Mesenteric fat pad (tissue), 1 donor: ENCODE results near the genes TNRC6A and SLC5A11.

- PRO-cap, result no peak
These were observed 11.3 kb downstream of the PLK1 start for GRCh38 chr16:23689981-23690473.

- PRO-cap, result no peak
These were observed 16.2 kb downstream of the PLK1 start for GRCh38 chr16:23694644-23695535.

DNA sequence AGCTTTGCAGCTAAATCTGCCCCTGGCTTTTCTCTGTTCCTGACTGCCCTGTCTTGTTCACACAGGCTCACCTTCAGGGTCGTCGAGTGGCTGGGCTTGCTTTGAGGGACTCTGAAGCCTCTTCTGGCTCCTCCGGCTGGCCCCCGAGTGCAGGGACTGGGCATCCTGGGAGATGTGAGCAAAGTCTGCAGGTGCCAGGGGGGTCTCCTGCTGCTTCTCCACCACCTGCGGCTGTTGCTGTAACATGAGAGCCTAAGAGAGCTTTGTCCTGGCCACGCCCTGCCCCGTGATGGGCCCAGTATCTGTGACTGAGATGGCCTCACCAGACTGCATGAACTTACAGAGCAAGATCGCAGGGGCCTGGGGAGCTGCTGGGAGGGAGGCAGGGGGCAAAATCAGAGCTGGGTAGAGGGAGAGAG lies 12.5 kb downstream of the ERN2 start:
- PRO-cap, result no peak

DNA sequence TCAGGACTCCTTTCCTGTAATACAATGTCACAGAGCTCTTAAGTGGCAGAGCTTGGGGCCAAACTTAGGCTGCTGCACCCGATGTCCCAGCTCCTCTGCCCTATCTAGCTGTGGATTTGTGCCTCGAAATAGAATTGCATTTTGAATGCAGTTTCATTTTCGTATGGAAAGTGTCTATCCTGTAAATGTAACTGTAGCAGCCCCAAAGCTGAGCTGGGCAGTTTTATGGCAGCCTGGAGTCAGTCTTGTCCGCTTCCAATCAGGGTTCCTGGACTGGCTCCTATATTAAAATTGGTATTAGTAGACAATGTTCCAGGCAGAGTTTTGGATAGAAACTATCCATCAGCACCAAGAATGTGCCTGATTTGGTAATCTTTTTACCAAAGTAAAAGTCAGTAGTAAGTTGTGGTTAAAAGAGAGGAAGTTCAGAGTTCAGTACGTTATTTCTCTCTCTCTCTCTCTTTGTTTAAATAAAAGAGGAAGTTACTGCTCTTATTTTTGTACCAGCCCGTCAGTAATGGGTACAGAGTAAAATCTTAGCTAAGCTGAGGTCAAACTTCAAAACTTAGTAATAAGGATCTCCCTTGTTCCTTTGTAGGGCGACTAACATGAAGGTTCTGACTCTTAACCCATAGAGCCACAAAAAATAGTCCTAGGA lies 27.8 kb downstream of the PRKCB start:
- PRO-cap, result no peak

DNA sequence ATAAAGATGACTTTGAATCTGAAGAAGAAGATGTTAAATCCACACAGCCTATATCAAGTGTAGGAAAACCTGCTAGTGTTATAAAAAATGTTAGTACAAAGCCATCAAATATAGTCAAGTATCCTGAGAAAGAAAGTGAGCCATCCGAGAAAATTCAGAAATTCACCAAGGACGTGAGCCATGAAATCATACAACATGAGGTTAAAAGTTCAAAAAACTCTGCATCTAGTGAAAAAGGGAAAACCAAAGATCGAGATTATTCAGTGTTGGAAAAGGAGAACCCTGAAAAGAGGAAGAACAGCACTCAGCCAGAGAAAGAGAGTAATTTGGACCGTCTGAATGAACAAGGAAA lies 31.6 kb downstream of the RBBP6 start:
- PRO-cap, result no peak

GRCh38 chr16:24728861-24729995 lies at the start of gene TNRC6A:
TNRC6A (plus strand) TSS chr16:24729651.
- PRO-cap, result unidirectional peak, plus-strand start at chr16:24729385; bidirectional peak, plus-strand start at chr16:24729651, minus-strand start at chr16:24729609

DNA sequence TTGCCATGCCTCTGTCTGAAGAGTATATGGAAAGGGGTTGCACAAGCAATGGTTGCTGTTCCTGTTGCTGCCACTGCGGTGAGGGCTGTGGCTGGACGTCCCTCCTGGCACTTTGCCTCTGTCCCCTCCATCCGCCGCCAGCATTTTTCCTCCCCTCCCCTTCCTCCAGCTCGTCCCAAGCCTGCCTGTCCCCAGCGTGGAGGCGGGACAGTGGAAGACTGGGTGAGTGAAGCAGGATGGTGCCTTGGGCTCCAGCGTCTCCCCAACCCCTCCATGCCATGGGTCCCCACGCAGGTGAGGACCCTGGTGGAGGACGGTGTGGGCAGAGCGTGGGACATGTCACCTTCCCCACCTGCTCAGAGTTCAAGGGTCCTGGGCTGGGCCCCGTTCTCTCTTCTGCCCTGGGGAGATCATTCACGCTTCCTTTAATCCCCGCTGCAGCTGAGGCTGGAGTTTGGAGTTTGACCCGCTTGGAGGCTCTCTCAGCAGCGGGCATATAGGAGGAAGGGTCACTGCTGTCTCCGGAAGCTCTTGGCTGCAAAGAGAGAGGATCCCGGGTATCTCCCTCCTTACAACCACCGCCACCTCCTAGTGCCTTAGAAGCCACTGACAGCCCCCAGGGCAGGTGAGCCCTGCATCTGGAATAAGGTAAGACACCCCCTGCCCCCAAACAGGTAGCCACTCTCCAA lies at the start of gene SLC5A11:
SLC5A11 (plus strand) TSS at position 173 of the 689 bp plus-strand sequence.
- PRO-cap, result no peak

GRCh38 chr16:24947198-24947852 lies 67.8 kb downstream of the ARHGAP17 start:
- PRO-cap, result no peak

- PRO-cap, result no peak
These were observed 17.2 kb downstream of the ARHGAP17 start for GRCh38 chr16:24997782-24998576.

- PRO-cap, result no peak
These were observed 35.2 kb upstream of the ARHGAP17 start for GRCh38 chr16:25050411-25050766.

GRCh38 chr16:26991438-26991984 lies 75.2 kb upstream of the C16orf82 start:
- PRO-cap, result no peak

DNA sequence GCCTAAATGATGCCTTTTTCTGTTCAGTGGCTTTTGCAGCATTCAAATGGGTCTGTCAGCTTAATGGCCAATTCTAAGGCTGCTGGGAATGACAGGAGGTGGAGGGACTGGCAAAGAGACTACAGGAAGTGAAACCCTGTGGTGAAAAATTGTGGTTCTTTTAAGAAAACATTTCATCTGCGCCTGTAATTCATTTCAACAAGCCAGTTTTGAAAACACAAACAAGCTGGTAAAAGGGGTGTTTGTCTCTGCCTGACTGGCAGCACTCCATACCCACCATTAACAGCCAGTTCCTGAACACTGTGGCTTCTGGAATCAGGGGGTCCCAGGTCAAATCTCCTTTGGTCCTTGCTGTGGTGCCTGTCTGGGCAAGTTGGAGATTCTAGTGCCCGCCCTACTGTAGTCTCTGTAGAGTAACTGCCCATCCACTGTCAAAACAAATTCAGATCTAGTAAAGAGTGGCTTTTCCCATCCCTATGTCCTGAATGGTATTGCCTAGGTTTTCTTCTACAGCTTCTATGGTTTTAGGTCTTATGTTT lies 3.5 kb upstream of the KDM8 start:
- PRO-cap, result no peak

DNA sequence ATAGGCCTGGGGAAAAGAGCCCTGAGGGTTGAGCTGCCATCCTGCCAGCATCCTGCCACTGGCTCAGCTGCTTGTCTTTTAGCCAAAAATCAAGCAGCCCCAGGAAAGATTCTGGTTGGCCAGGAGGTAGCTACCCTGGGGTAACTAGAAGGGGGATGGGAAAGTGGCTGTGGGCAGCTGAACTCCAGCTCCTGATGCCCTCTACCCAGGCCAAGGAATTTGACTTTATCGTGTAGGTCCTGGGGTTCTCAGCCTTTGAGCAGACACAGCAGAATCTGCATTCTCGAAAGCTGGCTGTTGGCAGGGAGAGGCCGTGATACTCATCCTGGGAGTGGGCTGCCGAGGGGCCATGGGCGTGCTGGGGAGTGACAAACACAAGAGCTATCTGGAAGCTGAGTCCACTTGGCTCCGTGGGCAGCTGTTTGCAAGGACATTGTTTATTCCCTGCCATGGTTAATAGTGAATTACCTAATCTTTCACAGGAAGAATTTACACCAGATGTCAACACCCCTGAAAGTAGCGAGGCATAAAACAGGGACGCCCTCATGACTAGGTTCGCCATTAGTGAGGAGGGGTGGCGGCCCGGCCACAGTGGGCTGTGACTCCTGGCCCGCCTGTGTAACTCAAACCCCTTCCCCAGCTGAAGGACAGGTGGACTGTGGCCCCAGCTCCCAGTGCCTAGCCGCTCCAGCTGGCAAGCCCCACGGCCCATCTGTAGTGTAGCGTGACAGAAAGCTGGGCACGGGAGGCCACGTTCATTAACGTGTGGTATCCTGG lies 18.8 kb downstream of the KDM8 start:
- PRO-cap, result no peak

DNA sequence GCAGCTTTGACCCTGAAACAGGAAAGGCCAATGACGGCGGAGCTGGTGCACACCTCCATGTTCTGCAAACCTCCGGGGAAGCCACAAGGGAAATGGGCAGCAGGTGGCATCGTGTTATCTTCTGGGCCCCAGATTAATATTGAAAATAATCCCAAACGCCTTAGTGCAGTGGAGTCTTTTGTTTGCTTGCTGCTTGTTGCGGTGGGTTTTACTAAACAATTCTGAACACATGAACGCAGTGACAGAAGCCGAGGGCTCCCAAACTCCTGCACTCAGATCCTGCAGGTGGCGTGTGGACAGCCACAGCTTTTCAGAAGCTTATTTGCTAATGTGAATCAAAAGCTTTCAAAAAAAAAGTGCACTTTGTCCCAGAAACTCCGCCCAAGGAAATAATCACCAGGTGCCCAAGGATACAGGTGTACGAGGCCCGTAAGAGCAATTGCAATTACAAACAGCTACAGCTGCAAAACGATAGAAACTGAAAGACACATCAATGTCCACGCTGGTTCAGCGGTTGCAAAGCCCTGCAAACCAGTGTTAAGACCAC lies 22.6 kb downstream of the KDM8 start:
- PRO-cap, result no peak

DNA sequence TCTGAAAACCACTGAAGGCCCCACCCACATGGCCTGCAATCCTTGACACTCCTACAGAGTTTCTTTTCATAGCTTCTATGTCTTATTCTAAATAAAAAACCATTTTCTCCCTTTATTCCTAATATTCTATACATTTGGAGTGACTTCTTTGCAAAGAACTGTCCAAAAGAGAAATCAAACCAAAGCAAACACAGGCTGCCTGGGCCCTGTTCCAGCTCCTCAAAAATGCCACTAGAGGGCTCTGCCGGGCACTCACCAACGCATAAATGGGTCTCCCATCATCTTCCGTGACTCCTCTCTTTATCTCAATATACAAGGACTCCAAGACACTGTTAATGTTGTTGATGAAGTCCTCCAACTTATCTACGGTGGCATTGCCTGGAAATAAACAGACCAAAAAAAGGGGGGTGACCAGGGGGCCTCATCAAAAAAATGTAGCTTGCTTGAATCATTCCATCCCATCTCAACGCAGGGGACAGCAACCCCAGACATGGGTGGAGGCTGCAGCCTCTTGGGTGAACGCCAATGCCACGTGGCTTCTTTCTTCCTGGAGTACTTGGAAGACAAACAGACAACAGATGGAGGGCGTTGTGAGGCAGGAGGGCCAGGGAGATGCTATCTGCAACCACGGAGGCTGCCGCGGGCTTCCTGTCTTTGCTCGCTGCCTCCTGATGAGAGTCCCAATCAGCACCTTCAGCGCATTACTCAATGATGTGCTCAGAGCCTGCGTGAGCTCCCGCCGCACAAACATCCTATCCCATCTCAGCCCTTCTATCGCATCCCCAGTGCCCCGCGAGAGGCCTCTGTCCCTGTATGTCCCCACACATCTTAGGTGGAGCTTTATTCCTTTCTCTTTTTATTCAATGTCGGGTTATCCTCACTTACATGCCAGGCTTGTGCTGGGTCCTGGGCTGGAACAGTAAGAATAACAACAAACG lies 31.9 kb downstream of the KDM8 start:
- PRO-cap, result no peak

- PRO-cap, result no peak
These were observed 30.4 kb downstream of the NSMCE1 start for GRCh38 chr16:27238026-27238669.

DNA sequence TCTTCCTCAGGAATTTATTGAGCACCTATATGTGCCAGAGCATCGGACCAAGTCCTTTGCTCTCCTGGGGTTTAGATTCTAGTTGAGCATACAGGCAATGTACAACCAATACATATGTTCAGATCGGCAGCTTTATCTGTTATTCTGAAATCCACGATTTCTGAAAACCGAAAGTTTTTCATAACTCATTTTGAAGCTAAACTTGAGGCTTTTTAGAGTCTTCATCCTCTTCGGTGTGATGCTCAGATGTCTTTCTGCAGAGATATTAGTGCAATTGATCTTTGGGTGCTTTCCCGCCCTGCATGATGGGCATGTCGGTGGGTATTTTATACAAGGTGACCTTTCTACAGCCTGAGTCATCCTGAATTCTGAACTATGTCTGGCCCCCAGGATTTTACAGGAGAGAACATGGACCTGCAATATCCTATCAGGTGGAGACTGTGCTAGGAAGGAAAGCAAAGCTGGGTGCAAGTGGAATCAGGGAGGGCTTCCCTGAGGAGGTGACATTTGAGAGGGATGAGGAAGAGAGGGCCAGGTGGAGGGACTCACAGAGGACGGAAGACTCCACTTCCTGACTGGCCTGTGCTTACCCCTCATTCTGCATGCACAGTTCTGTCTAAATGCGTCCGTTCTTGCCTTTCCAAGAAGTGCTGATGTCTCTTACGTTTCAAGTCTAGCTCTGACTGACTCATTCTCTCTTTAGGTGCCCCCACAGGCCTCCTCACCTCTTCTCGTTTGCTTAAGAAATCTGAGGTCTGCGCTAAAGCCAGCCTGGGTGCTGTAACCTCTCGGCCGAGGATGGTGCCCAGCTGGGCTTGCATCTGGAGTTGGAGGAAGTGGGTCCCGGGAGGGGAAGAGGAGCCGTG lies 4.4 kb downstream of the IL4R start:
- PRO-cap, result no peak

GRCh38 chr16:27331958-27332642 lies 18.3 kb downstream of the IL4R start:
- PRO-cap, result no peak

- PRO-cap, result no peak
These were observed 21.7 kb downstream of the IL4R start for GRCh38 chr16:27335233-27336119.

DNA sequence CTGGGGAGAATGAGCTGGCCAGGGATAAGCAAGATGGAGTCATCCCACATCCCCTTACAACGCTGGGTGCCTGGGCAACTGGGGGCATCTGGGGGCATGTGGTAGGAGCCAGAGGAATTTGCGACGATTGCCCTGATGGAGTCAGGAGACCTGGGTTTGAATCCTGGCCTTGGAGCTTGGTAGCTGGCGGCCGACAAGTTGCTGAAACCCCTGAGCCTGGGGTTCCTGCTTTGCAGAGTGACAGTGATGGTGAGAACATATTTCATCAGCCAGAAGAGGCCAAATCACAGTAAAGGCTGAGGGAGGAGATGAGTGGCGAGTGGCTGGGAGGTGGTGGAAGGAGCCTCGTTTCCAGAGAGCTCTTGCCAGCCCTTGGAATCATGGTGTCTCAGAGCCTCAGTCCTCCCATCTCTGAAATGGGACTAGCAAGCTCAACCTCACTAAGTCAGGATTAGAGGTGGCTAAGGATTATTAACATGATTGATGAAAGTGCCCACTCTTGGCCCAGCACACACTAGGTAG lies 42.9 kb downstream of the IL4R start:
- PRO-cap, result no peak